ENCODE measurements around the genes H3C11, SCAND3, OR11A1 and HLA-G.

DNA sequence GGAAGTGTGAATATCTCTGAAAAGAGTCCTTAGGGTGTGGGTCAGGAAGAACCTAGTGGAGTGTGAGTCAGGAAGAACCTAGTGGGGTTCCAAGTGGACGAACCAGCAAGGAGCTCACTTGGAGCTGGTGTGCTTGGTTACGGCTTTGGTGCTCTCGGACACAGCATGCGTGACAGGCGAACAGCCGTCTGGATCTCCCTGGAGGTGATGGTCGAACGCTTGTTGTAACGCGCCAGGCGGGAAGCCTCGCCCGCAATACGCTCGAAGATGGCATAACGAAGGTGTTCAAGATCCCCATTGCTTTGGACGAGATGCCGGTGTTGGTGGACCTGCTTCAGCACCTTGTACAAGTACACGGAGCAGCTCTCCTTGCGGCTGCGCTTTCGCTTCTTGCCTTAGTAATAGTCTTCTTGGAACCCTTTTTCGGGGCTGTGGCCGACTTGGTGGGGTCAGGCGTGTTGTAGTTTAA lies 1.1 kb upstream of the H2AC16 start:
- PRO-cap, result no peak
- RAMPAGE, long total RNA, 2 experiments, result no peak in any of the 2 experiments

DNA sequence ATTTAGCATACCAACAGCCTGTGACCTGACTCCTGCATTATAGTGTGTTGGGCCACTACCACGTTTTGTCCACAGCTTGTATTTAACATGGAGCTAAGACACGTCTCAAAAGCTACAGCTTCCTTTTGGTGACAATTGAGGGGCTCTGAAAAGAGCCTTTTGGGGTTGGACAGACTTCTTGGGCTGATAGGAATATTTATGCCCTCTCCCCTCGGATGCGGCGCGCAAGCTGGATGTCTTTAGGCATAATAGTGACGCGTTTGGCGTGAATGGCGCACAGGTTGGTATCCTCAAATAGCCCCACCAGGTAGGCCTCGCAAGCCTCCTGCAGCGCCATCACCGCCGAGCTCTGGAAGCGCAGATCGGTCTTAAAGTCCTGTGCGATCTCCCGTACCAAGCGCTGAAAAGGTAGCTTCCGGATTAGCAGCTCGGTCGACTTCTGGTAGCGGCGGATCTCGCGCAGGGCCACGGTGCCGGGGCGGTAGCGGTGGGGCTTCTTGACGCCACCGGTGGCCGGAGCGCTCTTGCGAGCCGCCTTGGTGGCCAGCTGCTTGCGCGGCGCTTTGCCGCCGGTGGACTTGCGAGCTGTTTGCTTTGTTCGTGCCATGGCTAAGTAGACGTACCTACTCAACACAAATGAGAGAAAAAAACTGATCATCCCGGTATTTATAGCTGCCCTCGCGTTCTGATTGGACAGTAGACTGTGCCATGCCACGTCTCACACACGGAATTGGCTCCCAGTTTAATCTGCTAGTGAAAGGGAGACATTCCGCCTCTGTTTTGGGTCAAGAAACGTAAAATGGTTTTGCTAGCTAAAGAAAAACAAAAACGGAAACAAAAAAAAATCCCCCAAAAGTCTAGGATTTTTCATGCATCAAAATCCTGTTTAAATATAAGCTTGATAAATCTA lies at the start of gene H3C11:
TSS of gene H3C11 (minus strand) at position 638 of the 910 bp plus-strand sequence.
- PRO-cap, result bidirectional peak, plus-strand start at position 745 of the sequence, minus-strand start at position 638 of the sequence
- RAMPAGE, long total RNA, 2 experiments, result start-site peak on the minus strand in 1 of 2 experiments, centred at position 641 of the sequence, 13 reads per replicate

DNA sequence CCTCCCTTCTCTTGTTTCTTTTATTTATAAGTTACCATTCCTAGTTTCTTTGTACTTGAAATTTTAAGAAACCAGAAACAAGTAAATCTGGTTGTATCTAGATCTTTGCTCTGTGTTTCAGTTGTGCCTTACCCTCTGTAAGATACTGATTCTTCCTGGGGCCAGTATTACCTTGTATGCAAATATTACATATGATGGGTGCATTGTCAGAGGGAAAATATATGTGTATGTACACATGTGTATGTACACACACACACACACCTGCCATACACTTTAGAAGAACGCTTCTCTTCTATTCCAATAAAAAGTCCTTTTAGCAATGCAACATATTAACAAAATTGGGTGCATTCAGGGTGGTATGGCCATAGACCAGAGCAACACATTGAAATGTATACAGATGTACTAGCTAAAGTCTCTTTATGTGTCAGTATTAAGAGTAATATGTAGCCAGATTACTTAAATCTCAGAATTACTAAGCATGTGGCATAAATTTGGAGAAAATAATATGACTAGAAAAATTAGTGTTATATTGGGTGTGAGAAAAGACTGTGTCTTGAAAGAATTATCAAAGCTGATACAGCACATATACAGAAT lies 14.3 kb downstream of the ZKSCAN8 start:
- PRO-cap, result no peak
- RAMPAGE, long total RNA, 2 experiments, result no peak in any of the 2 experiments

- PRO-cap, result bidirectional peak, plus-strand start at chr6:28335754, minus-strand start at chr6:28335497
- RAMPAGE, long total RNA, 2 experiments, result no peak in any of the 2 experiments
These were observed 839 bp downstream of the ZSCAN31 start for GRCh38 chr6:28334991-28335626.

DNA sequence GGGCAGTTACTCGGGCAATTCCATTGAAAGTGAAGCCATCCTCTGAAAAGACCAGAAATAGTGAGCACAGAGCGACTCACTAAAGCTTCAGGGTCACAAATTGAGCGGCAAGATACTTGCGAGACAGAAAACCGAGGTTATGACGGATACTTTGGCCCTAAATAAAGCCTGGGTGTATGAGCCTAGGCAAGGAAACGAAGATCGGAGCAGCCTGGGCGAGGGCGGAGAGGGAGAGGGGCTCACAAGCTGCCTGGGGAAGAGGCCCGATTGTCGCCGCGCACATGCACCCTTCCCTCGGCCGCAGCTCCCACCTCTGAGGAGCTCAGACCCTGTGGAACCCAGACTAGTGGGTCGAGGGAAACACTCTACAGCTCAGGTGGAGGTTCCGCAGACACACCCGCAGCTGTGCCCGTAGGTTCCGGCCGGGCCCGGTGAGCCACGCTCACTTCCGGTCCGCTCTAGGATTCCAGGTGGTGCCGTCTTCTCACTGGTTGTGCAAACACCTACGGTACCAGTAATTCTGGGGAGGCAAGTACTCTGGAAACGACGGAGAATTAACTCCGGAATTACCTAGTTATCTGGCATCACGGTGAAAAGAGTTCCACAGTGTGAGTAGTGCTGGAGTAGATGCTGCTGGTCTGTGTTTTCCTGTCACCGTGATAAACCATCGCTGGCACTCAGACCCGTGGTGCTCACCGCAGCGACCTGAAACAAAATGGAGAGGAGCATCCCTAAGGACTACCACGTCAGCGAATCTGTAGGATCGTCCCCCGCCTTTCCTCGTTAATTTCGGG lies at the start of gene SCAND3:
TSS of gene SCAND3 (minus strand) at position 407 of the 794 bp plus-strand sequence.
- PRO-cap, result unidirectional peak, minus-strand start at position 407 of the sequence
- RAMPAGE, long total RNA, 2 experiments, result start-site peak on the minus strand in 1 of 2 experiments, centred at position 400 of the sequence, 11 reads per replicate

GRCh38 chr6:28693129-28693964 lies 106.2 kb upstream of the SCAND3 start:
- PRO-cap, result no peak
- RAMPAGE, long total RNA, 2 experiments, result no peak in any of the 2 experiments

DNA sequence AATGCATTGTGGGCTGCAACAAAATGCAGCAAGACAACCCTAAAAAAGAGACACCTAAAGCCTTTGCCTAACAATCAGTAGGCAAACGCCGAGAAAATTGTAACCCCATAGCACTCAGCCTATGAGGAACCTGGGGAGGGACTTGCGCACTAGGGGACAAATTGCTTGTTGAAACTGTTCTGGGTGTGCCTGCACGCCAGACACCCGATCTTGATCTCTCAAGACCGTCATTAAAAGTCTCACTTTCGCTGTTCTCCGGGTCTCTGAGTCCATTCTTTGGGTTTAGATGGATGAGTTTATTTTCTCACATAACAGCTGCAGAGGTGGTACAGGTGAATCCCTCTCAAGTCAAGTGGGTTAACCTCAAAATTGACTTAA lies 146.9 kb downstream of the TRIM27 start:
- PRO-cap, result no peak
- RAMPAGE, long total RNA, 2 experiments, result no peak in any of the 2 experiments

DNA sequence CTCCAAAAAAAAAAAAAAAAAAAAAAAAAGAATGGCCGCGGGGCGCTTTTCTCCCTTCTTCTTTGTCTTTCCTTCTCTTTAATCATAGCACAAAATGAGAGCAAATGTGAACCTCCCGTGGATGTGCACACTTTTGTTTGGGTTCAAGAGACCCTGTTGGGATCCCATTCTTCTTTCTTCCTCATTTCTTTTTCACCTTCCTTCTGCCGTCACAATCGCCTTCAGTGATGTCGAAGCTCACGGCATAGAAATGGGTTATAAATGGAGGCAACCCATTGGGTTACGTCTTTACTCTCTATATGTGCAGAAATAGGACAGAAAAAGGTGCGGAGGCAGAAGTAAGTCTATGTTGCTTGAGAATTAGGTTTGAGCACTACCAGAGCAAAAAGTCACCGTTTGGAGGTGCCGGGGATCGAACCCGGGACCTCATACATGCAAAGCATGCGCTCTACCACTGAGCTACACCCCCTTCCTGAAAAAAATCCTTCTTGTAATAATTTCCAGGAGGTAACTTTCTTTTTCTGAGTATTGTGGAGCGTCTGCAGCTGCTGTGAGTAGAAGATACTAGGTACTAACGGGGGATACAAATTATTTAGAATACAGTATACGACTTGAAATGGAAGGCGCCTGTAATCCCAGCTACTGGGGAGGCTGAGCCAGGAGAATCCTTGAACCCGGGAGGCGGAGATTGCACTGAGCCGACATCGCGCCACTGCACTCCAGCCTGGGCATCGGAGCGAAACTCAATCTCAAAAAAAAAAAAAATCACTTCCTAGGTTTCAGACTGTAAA lies 134.2 kb downstream of the TRIM27 start:
- PRO-cap, result no peak
- RAMPAGE, long total RNA, 2 experiments, result no peak in any of the 2 experiments

GRCh38 chr6:28880523-28881616 lies 42.9 kb downstream of the TRIM27 start:
- PRO-cap, result no peak
- RAMPAGE, long total RNA, 2 experiments, result no peak in any of the 2 experiments

GRCh38 chr6:28921732-28922476 lies 1.9 kb downstream of the TRIM27 start:
- PRO-cap, result no peak
- RAMPAGE, long total RNA, 2 experiments, result no peak in any of the 2 experiments

GRCh38 chr6:28922643-28922800 lies 1.3 kb downstream of the TRIM27 start:
- PRO-cap, result no peak
- RAMPAGE, long total RNA, 2 experiments, result no peak in any of the 2 experiments

DNA sequence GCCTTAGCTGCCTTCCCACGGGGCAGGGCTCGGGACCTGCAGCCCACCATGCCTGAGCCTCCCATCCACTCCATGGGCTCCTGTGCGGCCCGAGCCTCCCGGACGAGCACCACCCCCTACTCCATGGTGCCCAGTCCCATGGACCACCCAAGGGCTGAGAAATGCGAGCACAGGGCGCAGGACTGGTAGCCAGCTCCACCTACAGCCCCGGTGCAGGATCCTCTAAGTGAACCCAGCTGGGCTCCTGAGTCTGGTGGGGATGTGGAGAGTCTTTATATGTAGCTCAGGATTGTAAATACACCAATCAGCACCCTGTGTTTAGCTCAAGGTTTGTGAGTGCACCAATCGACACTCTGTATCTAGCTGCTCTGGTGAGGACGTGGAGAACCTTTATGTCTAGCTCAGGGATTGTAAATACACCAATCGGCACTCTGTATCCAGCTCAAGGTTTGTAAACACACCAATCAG lies 34.3 kb upstream of the TRIM27 start:
- PRO-cap, result no peak
- RAMPAGE, long total RNA, 2 experiments, result no peak in any of the 2 experiments

- PRO-cap, result bidirectional peak, plus-strand start at chr6:28985710, minus-strand start at chr6:28985549
- RAMPAGE, long total RNA, 2 experiments, result no peak in any of the 2 experiments
These were observed 19.6 kb downstream of the ZNF311 start for GRCh38 chr6:28985394-28985938.

GRCh38 chr6:29456812-29457311 lies at the start of gene OR11A1:
TSS of gene OR11A1 (minus strand) at chr6:29457071.
- PRO-cap, result no peak
- RAMPAGE, long total RNA, 2 experiments, result no peak in any of the 2 experiments

DNA sequence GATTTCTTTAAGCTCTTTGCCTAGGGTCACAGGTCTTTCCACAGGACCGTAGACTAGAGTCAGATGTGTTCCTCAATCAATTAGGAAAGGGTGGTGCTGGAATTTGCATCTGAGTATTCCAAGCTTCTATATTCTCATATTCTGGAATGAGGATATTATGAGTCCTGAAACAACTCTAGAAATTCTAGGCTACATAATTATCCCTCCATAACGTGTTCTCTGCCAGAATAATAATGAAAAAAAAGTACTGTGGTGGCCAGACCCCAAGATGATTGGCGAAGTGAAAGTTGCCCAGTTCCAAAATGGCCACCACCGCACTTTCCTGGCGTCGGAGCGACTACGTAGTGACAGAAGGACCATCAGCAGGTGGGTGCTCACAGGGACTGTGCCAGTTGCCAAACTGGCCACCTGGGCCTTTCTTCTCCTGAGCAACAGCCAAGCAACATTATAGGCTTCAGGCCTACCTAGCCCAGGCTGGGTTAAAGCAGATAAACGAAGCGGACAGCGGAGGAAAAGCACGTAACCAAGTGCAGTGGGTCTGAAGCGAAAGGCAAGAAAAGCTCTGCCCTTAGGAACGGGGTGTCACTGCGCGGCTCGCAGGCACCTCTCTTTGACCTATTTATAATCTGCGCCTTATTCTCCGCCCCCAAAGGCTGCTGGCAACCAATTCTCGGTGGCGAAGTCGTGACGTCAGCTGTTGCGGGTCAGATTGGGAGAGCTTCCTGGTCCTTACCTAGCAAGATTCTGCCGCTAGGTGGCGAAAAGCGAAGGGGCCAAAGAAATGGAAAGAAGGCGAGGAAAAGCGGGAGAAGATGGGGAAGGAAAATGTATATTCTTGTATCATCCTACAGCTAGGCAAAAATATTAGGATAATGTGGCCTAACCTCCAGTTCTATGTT lies 7.1 kb upstream of the MOG start:
- PRO-cap, result unidirectional peak, minus-strand start at position 596 of the sequence
- RAMPAGE, long total RNA, 2 experiments, result no peak in any of the 2 experiments

GRCh38 chr6:29661690-29662148 lies 4.8 kb downstream of the MOG start:
- PRO-cap, result no peak
- RAMPAGE, long total RNA, 2 experiments, result no peak in any of the 2 experiments

DNA sequence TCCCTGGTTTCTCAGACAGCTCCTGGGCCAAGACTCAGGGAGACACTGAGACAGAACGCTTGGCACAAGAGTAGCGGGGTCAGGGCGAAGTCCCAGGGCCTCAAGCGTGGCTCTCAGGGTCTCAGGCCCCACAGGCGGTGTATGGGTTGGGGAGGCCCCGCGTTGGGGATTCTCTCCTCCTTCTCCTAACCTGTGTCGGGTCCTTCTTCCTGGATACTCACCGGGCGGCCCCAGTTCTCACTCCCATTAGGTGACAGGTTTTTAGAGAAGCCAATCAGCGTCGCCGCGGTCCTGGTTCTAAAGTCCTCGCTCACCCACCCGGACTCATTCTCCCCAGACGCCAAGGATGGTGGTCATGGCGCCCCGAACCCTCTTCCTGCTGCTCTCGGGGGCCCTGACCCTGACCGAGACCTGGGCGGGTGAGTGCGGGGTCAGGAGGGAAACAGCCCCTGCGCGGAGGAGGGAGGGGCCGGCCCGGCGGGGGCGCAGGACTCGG lies at the start of gene HLA-G:
TSS of gene HLA-G (plus strand) at position 327 of the 496 bp plus-strand sequence.
- PRO-cap, result no peak
- RAMPAGE, long total RNA, 2 experiments, result no peak in any of the 2 experiments

- PRO-cap, result unidirectional peak, plus-strand start at chr6:29887296; bidirectional peak, plus-strand start at chr6:29887730, minus-strand start at chr6:29887588; bidirectional peak, plus-strand start at chr6:29888166, minus-strand start at chr6:29888081
- RAMPAGE, long total RNA, 2 experiments, result no peak in any of the 2 experiments
These were observed 54.8 kb upstream of the HLA-A start for GRCh38 chr6:29887106-29888302.

DNA sequence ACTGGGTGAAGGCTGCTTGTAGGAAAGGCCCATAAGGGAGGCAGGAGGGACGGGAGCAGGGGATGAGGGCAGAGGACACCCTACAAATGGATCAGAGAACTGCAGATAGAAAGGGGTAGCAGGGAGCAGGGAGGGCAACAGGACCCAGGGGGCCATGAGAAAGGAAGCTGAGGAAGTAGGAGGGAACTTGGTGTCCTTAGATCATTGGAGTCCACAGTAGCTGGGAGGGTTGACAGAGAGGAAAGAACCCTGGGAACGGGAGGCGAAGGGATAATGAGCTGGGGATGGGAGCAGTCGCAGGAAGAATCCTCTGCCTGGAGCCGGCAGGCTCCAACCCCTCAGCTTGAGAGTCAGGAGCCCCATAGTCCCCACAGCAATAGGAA lies 32.5 kb downstream of the HLA-A start:
- PRO-cap, result no peak
- RAMPAGE, long total RNA, 2 experiments, result no peak in any of the 2 experiments

GRCh38 chr6:30006189-30007075 lies 54.6 kb upstream of the POLR1H start:
- PRO-cap, result bidirectional peak, plus-strand start at chr6:30006601, minus-strand start at chr6:30006480
- RAMPAGE, long total RNA, 2 experiments, result no peak in any of the 2 experiments